Osteoblast (primary cell): ENCODE measurements around a stretch of chr3.

GRCh38 chr3:150600745-150601649 is 2.1 kb upstream of the SELENOT start:
- CAGE, long polyA plus RNA, result no peak
- RRBS, result no CpG with 5 or more reads among the region's 13 CpGs

GRCh38 chr3:150773753-150774081 is 10.7 kb upstream of the SIAH2 start:
- CAGE, long polyA plus RNA, result no peak
- RRBS, result no CpG with 5 or more reads among the region's 10 CpGs

GRCh38 chr3:150779039-150779695 is 16.2 kb upstream of the SIAH2 start:
- CAGE, long polyA plus RNA, result no peak
- RRBS, result 73% methylated on average over 6 of the region's 43 CpGs

DNA sequence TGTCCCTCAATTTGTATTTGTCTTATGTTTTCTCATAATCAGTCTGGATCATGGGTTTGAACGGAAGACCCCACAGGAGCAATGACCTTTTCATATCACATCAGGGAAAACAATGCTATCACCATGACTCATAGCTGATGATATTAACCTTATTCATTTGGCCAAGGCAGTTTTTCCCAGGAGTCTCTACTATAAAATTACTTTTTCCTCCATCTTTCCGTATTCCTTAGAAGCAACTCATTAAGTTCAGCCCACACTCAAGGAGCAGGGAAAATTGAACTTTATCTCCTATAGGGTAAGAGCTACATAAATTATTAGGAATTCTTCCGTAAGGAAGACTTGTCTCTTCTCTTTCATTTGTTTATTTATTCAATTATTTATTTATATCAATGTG is 32.8 kb downstream of the AADACL2 start:
- CAGE, long polyA plus RNA, result no peak
- RRBS, result no CpG with 5 or more reads among the region's 3 CpGs

- CAGE, long polyA plus RNA, result no peak
- RRBS, result no CpG with 5 or more reads among the region's 3 CpGs
Observed at GRCh38 chr3:151875740-151876206, 2.3 kb downstream of the SUCNR1 start.

DNA sequence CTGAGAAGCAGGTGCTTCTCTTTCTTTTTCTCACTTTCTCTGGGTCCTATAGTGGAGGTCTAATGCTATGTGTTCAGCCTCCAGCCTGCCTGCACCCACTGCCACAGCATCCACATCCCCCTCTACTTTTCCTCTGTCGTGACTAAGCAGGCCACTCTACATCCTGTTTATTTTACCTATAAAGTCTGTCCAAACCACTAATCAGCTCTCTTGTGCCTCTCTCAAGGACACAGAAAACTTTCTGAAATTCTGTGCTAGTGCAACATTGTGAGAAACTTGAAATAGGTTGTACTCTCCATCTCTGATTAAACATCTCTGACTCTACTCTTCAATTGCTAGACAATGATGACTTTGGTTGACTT is 27.9 kb downstream of the SUCNR1 start:
- CAGE, long polyA plus RNA, result no peak
- RRBS, result no CpG with 5 or more reads among the region's 1 CpG

GRCh38 chr3:152159356-152159784 is 109.4 kb upstream of the MBNL1 start:
- CAGE, long polyA plus RNA, result no peak
- RRBS, result no CpG with 5 or more reads among the region's 3 CpGs

DNA sequence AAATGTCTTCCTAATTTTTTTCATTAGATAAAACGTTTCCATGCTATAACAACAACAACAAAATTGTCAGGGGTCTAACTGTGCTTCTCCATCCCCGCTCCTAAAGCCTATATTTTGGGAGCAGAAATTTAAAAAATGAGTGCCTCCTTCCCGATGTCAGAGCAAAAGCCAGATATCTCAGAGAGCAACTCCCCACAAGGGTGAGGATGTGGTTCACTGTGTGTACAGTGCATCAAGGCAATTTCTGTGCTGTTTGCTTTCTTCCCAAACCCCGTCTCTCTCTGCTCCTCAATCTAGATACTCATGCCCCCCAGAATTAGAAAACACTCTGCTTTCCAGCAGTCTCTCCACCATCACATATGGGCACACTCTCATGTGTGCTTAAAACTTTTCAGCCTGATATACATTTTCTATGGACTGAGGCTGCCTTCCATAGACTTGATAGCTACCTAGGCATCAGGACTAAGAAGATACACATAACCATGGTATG is 76.7 kb upstream of the MBNL1 start:
- CAGE, long polyA plus RNA, result no peak
- RRBS, result no CpG with 5 or more reads among the region's 4 CpGs

- CAGE, long polyA plus RNA, result no peak
- RRBS, result no CpG with 5 or more reads among the region's 4 CpGs
Observed at GRCh38 chr3:152197810-152198472, 70.8 kb upstream of the MBNL1 start.

DNA sequence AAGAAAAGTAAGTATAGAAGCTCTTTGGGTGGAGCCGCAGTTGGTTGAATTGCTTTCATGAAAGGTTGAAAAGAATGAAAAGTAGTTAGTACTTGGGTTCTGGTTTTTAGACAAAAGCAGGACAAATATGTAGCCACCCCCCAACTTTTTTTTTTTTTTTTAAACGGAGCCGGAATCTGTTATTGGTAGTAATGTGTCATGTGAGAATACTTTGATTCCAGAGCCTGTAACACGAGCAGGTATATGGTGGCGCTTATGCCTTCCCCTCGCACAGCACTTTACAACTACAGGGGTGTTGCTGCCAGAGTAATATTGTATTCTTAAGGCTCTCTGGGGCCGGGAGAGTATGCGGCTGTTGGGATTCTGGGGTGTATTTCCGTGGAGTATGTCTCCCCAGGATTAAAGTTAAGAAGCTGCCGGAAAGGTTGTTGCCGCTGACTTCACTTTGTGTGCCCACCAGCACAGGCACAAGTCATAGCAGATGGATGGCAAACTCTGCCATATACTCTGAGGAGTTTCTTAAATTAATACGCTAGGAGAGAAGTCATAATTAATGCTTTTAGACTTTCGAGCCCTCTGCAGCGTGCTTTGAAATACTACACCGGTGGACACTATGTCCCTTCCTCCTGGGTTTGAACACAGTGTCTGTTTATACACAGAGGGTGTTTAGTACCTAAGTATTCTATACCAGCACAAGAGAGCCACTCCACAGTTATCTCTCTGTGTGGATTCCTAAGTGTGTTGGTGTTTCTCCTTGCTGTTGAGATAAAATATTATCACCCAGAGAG is 1.2 kb downstream of the MBNL1 start:
- CAGE, long polyA plus RNA, result no peak
- RRBS, result 2% methylated on average over 3 of the region's 15 CpGs

GRCh38 chr3:152270843-152271356 is 2.2 kb downstream of the MBNL1 start:
- CAGE, long polyA plus RNA, result no peak
- RRBS, result no CpG with 5 or more reads among the region's 1 CpG

GRCh38 chr3:152303542-152304168 is 34.9 kb downstream of the MBNL1 start:
- CAGE, long polyA plus RNA, result no peak
- RRBS, result no CpG with 5 or more reads among the region's 2 CpGs

DNA sequence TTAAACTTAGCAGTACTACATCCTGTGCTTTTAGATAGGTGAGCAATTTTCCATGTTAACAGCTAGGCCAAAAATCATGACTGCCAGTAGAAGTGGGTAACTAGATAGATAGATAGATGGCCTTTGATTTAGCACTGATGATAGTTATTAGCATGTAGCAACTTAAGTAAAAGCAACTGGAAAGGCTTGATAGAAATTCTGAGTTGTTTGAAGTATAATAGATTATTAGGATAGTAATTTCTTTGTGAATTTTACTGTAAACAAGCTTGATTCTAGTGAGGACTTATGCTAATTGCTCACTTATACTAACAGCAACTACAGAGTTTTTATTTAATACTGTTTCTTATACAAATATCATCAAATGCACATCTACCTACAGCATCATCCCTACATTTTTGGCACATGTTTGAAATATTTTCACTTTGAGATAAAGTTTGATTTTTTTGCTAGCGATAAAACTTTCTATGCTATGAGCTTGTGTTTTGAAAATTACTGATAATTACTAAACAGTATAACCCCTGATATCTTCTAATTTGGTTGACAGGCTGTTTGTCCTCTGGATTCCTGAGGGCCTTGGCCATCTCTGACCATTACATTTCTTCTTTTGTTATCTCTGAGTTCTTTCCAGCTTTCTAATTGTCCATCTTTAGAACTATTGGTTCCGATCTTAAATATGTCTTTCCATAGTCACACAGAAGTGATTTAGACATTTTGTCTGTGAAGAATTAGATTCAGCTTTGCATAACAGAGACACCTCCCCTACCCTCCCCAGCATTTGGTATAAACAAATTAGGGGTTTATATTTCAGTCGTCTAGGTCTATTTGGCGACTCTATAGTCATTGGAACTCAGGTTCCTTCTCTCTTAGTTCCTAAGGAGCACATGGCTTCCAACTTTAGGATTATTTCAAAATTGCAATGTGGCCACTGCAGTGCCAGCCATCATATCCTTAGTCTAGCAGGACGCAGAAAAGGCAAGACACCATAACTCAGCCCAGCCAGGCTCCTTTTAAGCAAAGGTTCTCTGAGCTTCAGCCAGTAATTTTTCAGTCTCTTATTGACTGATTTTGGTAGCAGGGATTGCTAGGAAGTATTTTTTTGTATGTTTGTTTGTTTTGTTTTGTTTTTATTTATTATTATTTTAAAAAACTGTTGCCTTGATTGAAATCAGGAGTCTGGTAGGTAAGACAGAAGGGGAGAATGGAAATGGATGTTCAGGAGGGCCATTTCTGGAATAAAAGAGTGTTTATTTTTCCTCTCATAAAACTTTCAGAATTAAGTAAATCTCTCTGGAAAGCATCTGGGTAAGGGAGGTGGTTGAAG is 37.2 kb downstream of the MBNL1 start:
- CAGE, long polyA plus RNA, result no peak
- RRBS, result no CpG with 5 or more reads among the region's 5 CpGs

GRCh38 chr3:152315965-152316760 is 47.4 kb downstream of the MBNL1 start:
- CAGE, long polyA plus RNA, result no peak
- RRBS, result no CpG with 5 or more reads among the region's 5 CpGs

DNA sequence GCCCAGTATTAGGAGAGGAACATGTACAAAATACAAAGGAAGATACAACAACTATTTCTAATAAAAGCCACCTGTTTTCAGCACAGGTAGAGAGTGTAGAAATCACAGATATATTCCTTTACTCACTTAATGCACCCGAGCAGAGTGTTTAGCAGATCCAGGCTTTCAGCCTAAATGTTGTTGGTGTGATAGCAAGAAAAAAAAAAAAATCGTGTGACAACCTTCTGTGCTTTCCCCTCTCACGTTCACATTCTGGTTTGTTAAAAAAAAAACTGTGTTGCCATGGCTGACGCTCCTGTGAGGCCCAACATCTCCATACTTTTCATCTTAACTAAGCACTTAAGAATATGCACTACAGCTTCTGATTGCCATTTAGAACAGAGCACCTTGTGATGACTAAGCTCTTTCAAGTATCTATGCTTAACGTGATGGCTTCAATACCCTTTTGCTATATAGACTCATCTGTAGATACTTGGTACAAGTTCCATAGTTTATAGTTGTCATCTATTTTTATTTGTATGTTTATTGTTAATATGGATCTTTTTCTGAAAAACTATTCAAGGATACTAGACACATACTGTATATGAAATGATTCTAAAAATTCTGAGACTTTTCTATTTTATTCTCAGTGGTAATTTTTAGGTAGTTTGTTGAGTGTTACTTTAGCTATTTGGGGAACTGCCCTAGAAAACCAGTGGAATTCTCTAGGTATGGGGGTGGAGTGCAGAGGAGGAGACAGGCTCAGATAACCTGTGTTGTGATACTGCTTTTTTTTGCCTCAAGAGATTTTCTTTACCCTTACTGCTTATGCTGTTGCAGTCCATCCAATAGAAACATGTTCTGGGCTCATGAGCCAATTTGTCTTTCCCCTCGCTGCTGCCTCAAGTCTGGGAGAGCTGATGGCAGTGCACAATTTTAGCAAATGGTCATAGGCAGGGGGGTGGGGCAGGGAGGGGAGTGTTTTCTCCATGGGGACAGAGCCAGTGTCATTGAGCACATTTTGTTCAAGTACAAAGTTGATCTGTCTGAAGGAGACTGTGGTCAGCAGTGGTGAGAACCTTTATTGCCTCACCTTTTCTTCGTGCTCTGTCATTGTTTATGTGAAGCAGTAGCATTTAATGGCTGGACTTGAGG is 134.6 kb downstream of the MBNL1 start:
- CAGE, long polyA plus RNA, result no peak
- RRBS, result no CpG with 5 or more reads among the region's 7 CpGs

GRCh38 chr3:152464679-152465426 is 196.1 kb downstream of the MBNL1 start:
- CAGE, long polyA plus RNA, result no peak
- RRBS, result no CpG with 5 or more reads among the region's 5 CpGs

DNA sequence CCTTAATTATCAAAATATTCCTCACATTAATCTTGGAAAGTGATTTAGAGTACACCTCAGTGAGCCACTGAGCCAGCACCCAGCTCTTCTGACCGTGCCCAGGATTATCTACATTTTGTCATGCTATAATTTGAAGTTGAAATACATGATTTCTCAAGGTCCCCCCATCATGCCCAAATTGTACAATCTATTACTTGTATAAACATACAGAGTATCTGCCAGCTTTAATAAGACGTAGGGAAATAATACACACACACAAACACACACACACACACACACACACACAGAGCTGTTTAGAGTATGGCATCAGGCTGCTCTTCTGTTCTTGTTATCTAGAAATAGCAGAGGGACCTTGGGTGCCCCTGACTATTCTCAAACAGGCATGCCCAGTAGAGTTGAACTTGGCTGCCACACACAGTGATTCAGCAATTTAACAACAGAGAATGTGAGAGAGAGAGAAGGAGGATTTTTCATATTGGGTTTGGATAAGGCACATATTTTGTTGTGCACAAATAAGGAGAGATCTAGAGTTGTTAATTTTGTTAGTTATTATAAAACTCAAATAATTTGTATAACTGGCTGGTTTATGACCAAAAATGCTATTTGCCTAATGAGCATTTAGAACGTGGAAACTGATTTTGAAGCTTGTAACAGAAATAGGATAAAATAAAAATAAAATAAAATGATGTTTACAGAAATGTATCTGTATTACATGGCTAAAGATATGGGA is 74.5 kb downstream of the P2RY1 start:
- CAGE, long polyA plus RNA, result no peak
- RRBS, result no CpG with 5 or more reads among the region's 3 CpGs

- CAGE, long polyA plus RNA, result no peak
- RRBS, result no CpG with 5 or more reads among the region's 6 CpGs
Observed at GRCh38 chr3:153052002-153052605, 109.9 kb upstream of the RAP2B start.

- CAGE, long polyA plus RNA, result no peak
- RRBS, result 0% methylated on average over 1 of the region's 23 CpGs
Observed at GRCh38 chr3:153161300-153161760, 696 bp upstream of the RAP2B start.

GRCh38 chr3:153552880-153553122 is 390.8 kb downstream of the RAP2B start:
- CAGE, long polyA plus RNA, result no peak
- RRBS, result no CpG with 5 or more reads among the region's 2 CpGs